ENCODE data around the genes TJP1, GOLGA8H, FAN1 and CHRNA7.

GRCh38 chr15:29821847-29822746, at the start of gene TJP1:
TSS of gene TJP1 (minus strand) at chr15:29822468.
- RRBS: 2% methylated on average over 29 of the region's 121 CpGs

DNA sequence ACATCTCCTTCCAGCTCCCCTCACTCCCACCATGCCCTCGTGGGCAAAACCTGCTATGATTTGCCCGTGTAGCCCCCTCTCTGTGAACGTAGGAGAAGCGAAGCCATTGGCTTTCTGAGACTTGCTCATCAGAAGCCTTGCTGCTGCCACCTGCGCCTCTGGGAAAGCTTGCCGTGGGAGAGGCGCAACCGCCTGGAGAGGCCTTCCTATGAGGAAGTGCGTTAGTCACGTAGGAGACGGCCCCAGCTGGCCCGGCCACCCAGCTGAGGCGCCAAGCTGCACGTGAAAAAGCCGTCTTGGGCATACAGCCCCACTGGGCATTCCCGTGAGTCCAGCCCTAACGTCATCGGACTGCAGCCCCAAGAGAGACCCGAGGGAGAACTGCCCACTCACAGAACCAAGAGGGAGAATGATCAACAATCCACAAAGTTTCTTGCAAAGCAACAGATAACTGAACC, 49.1 kb upstream of the TJP1 start:
- RRBS: no CpG with 5 or more reads among the region's 19 CpGs

GRCh38 chr15:30603896-30604281, at the start of gene GOLGA8H:
TSS of gene GOLGA8H (plus strand) at chr15:30604028.
- RRBS: no CpG with 5 or more reads among the region's 7 CpGs

DNA sequence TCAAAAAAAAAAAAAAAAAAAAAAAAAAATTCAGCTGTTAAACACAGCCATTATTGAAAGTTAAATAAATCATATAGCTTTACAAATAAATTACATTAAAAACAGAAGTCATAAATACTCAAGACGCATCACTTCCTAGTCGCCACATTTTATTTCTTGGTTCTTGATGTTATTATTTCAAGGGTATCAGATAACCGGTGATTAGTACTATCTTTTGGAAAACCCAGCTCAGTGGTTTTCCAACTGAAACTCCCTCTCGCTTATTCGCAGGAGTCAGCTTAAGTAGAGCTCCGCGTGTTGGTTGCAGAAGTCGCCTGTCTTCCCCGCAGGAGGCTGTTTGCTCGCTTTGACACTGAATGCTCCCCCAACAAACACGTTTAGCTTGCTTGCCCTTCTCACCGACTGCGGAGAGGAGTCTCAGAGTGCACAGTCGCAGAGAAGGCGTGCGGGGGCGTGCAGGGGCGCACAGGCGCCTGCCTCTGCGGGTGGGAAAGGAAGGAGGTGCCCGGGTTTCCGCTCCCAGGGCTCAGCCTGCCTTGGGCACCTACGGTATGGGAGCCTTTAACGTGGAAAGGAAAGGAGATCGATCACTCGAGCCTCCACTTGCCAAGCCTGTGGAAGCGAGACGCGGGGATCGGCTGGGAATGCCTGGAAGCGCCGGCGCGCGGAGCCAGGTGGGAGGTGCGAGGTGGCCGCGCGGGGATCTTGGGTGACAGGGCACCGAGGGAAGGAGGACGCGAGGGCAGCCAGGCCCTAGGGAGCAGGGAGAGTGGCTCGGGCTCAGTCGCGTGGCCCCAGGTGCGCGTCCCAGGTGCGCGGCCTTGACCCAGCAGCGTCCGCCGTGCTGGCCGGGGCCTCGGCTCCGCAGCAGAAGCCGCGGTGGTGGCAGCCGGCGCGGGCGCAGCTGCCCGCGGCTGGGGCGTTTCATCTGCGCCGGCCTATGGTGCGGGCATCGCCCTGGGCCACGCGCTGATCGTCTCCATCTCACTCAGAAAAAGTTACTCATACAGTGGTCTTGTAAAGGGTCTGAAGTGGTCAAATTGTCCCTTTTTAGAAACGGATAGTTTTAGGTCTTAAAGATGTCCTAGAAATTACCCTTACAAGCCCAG, at the start of gene FAN1:
FAN1 (plus strand) TSS at position 702 of the 1,109 bp plus-strand sequence.
- RRBS: 2% methylated on average over 14 of the region's 72 CpGs

- RRBS: no CpG with 5 or more reads among the region's 4 CpGs
Observed at GRCh38 chr15:30940297-30940798, 36.6 kb downstream of the FAN1 start.

GRCh38 chr15:31062822-31063297, 38.7 kb downstream of the TRPM1 start:
- RRBS: no CpG with 5 or more reads among the region's 18 CpGs

DNA sequence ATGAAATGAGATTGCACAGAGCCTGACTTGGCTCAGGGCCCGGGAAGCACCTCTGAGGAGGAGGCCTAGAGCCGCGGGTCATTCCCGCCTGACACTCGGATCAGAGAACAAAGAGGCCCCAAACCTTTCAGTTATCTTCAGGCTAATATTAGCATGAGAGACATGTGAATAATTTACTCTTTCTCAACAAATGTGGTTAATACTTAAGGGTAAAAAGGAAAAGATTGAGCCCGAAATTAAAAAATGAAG, 90.7 kb upstream of the KLF13 start:
- RRBS: no CpG with 5 or more reads among the region's 6 CpGs

DNA sequence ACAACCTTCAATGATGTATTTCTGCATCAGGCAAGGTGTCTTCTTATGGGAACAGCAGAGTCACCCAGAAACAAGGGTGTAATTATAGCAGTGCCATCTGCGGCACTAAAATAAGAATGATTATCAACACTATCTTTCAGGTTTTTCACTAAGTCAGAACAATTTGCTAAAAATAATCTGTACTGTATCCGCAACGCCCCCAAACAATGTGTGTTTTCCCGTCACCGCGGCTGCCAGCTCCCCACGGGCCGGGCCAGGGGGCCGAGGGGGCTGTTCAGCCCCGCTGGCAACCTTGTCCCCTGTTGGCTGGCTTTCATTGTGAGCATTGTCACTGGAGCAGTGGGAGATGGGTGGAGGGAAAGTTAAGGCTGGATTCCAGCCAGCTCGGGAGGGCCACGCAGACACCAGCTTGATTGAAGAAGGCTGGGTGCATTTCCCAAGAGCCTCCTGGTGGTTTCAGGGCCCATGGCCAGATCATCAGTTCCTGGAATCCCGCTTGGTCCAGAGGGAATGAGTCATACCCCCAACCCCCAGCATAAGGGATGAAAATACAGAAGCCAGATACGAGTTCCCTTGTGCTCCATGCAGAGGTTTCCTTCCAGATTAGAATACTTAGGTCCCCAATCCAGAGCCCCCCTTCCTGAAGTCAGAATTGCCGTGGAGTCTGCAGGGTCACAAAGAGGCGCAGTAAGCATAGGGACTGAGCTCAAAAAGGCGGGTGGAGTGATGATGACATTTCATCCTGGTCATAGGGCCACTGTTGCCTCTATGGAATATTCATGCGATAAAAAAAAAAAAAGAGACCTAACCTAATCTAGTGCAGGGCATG, 90.2 kb upstream of the KLF13 start:
- RRBS: no CpG with 5 or more reads among the region's 18 CpGs

DNA sequence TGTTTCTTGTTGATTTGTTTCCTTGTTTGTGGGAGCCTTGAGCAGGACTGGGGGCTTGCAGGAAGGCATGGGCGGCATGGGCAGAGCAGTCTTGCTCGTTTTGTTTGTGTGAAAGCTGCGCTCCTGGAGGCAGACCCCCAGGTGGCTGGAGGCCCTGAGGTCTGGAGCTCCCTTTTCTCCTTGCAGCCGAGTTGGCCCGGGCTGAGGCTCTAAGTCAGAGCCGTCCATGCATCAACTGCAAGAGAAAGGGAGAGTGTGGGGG, 26.9 kb upstream of the KLF13 start:
- RRBS: no CpG with 5 or more reads among the region's 6 CpGs

GRCh38 chr15:31359154-31360352, 32.9 kb downstream of the KLF13 start:
- RRBS: no CpG with 5 or more reads among the region's 17 CpGs

- RRBS: no CpG with 5 or more reads among the region's 4 CpGs
Observed at GRCh38 chr15:31375171-31375329, 48.4 kb downstream of the KLF13 start.

DNA sequence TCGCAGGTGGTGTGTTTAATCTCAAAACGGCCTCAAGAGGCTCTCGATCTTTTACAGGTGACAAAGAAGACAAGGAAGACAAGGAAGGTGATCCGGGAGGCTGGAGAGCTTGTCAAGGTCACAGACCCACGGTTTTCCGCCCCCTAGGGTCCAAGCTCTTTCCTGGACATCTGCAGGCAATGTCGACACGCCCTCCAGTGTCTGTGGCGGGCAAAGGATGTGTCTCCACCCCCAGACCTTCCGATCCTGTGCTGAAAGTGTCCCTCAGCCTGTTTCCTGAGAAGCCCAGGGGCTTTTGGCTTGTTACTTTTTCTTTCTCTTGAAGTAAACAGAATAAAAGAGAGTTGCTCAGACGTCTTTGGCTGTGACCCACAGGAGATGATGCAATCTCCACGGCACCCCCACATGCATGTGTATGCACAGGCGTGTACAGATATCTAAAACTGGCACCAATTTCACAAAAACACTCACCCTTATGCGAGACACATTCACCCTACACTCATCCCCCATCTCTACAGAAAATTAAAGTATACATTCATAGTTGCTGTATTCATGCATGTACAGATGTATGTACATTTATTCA, 108.8 kb downstream of the KLF13 start:
- RRBS: no CpG with 5 or more reads among the region's 14 CpGs

GRCh38 chr15:31435896-31436917, 109.6 kb downstream of the KLF13 start:
- RRBS: no CpG with 5 or more reads among the region's 20 CpGs

GRCh38 chr15:31482847-31484033, 156.6 kb downstream of the KLF13 start:
- RRBS: 7% methylated on average over 69 of the region's 166 CpGs

GRCh38 chr15:32030199-32030803, at the start of gene CHRNA7:
TSS of gene CHRNA7 (plus strand) at chr15:32030515.
- RRBS: 4% methylated on average over 46 of the region's 72 CpGs

- RRBS: no CpG with 5 or more reads among the region's 4 CpGs
Observed at GRCh38 chr15:32677194-32677624, 35.7 kb downstream of the SCG5 start.

DNA sequence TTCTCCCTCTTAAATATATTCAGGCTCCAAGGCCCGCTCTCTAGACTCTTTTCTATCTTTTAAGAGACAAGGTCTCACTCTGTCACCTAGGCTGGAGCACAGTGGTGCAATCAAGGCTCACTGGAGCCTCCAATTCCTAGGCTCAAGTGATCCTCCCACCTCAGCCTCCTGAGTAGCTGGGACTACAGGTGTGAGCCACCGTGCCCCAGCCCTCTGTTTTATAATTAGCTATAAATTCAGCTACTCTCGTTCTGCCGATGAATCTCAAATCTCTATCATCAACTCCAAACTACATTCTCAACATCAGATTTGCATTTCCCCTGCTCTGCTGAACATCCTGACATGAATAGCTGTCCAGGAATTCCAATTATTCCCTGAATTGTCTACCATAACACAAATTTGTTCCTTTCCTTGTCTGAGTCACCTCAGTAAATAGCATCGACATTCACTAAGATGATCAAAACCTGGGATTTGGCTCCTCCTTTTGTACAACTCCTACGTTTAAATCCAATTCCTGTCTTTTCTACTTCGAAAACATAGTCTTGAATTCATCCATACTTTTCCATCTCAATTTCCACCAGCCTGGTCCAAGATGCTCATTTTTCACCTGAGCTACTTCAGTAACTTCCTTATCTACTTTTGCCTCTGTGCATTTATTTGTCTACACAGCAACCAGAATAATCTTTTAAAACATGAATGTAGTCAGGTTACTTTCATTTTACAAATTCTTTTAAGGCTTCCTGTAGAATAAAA, 106.9 kb downstream of the GREM1 start:
- RRBS: no CpG with 5 or more reads among the region's 7 CpGs

GRCh38 chr15:33148150-33149055, 46.1 kb downstream of the FMN1 start:
- RRBS: no CpG with 5 or more reads among the region's 10 CpGs

- RRBS: no CpG with 5 or more reads among the region's 4 CpGs
Observed at GRCh38 chr15:33490939-33491343, 180.2 kb downstream of the RYR3 start.

- RRBS: no CpG with 5 or more reads among the region's 8 CpGs
Observed at GRCh38 chr15:33727509-33727962, 240.8 kb upstream of the CHRM5 start.